M059J (cell line): ENCODE measurements around a stretch of chr14.

DNA sequence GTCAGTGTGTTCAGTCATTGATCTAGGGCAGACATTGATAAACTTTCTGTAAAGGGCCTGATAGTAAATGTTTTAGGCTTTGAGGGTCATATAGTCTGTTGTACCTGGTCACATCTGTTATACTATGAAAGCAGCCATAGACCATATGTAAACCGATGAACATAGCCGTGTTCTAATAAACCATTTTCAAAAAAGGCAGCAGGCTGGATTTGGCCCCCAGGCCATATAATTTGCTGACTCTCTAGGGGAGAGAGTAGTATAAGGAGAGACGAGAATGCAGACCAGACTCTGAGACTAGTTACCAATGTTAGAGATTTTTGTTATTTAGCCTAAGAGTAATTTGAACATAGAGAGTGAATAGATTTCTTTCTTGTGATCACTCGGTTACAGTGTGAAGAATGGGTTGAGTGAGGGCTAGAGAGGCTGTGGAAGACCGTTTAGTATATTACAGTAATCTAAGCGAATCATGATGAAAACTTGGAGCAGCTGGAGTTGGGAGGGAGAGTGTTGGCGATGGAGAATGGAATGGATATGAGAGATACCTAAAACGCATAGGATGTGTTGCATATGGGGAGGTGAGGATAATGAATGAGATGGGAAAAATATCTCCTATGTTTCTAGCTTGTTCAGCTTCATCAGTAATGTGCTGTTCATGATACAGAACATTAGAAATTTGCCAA, 21.6 kb downstream of the ARHGAP5 start:
- RAMPAGE, long total RNA, result no peak

DNA sequence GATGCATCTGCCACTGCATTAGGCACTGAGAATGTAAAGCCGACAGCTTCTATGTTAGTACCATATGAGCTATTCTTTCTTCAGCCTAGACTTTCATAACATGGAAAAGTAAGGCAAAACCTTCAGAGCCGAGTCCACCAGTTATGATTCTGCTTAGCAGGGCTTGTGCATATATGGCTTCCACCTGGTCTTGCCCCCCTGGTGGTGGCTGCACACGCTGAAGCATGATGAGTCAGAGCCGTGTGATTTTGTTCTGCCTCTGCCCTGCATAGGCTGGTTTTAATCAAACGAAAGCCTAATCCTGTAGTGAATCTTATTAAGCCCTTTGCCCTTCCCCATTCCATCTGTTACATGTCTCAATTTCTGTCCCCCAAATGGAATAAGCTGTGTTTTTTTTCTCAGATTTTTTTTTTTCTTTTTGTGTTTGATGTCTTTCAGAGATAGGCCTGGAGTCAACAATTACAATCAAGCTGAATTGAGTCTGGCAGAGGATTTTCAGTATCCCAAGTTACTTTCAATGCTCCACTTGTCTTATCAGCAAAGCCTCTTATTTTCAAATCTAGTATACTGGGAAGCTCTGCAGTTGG, 104.0 kb upstream of the AKAP6 start:
- RAMPAGE, long total RNA, result no peak

GRCh38 chr14:32457541-32457822, 128.4 kb downstream of the AKAP6 start:
- RAMPAGE, long total RNA, result no peak

DNA sequence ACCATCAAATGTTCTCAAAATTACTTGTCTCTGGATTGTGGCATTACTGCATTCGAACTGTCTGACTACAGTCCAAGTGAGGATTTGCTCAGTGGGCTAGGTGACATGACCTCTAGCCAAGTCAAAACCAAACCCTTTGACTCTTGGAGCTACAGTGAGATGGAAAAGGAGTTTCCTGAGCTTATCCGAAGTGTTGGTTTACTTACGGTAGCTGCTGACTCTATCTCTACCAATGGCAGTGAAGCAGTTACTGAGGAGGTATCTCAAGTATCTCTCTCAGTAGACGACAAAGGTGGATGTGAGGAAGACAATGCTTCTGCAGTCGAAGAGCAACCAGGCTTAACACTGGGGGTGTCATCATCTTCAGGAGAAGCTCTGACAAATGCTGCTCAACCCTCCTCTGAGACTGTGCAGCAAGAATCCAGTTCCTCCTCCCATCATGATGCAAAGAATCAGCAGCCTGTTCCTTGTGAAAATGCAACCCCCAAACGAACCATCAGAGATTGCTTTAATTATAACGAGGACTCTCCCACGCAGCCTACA, 216.2 kb downstream of the AKAP6 start:
- RAMPAGE, long total RNA, result no peak

DNA sequence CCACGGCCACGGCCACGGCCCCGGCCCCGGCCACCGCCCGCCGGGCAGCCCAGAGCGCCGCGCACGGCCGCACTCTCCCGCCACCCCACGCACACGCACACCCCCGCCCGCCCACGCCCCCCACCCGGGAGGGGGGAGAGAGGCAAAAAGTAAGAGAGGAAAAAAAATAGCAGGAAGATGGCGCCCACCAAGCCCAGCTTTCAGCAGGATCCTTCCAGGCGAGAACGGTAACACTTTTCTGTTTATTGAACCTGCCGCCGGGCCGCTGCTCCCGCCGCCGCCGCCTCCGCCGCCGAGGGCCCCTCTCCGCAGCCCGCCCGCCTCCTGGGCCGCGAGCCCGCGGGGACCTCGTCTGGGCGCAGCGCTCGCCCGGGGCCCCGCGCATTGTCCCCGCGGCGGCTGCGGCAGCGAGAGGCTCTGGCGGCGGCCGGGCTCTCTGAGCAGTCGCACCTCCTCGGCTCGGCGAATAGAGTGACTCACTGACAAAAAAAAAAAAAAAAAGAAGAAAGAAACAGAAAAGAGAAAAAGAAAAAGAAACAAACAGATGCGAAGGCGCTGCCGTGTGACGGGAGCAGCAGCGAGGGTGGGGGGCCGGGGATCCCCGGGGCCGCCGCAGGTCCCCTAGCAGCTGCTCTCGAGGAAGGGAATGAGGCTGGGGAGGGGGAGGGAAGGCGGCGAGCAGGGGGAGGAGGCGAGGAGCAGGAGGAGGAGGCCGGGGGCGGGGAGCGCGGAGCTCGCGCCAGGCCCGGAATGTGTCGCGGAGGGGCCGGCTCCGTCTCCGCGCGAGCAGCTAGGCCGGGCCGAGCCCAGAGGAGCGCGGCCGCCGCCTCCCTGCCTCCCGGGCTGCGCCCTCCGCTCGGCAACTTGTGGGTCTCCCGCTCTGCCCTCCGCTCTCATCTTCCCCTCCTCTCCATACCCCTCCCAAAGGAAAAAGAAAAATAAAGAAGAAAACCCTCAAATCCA, 742 bp downstream of the NPAS3 start:
- RAMPAGE, long total RNA, result no peak

- RAMPAGE, long total RNA, result no peak
Observed at GRCh38 chr14:32985748-32986582, 47.3 kb downstream of the NPAS3 start.

DNA sequence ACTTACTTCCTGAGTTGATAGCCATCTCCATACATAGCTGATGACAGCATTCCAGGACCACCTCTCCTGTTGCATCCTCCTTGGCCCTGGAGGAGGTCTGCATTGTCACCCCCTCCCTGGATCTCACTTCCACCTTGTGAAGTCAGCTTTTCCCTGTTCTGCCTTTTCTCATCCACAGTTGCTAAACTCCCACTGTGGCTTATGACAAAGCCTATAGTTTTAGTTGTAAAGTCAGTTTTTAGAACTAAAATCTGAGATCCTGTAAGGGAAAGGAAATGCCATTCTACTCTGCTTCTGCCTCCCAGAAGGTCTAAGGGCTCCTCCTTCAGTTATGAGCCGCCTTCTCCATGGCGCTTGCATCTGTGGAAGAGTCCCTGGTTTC, 184.2 kb downstream of the EGLN3 start:
- RAMPAGE, long total RNA, result no peak

DNA sequence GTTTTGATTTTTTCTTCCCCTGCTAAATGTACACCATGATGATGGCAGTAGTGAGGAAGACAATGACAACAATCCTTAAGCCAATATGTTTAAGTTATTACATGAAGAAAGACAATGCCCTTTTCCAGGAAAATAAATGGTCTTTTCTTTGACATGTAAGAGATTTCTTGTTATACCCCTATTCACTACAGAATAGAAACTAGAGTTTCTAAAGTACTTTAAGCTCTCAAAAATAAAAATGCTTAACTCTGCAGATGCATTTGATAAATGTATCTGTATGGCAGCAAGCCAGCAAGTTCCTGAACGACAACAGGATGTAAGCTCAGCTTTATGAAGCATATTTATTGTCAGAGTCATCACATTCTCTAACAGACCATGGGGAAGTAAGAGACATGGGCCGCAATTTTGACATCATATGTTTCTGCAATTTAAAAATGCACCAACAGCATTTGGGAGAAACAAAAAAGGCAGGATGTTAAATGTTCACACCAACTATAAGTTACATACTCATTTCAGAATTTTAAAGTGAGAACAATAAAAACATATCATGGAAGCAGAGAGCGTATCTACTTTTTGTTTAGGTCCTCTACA, 36.1 kb upstream of the SNX6 start:
- RAMPAGE, long total RNA, result no peak

DNA sequence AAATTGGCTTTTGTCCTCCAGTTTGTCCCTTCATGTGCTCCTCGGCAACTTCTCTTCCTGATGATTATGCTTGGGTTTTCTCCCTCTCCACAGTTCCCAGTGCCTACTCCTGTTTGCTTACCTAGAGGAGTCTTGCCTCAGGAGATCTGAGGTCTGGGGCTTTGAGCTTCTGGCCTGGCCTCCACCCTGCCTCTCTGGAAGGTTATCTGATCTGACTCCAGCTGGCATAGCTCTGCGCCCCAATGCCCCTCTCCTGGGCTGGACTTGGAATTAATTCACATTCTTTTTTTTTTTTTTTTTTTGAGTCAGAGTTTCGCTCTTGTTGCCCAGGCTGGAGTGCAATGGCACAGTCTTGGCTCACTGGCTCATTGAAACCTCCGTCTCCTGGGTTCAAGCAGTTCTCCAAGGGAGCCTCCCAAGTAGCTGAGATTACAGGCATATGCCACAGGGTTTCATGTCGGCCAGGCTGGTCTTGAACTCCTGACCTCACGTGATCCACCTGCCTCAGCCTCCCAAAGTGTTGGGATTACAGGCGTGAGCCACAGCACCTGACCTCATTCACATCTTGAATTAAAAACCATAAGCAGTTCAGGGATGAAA, 33.5 kb downstream of the CFL2 start:
- RAMPAGE, long total RNA, result no peak

DNA sequence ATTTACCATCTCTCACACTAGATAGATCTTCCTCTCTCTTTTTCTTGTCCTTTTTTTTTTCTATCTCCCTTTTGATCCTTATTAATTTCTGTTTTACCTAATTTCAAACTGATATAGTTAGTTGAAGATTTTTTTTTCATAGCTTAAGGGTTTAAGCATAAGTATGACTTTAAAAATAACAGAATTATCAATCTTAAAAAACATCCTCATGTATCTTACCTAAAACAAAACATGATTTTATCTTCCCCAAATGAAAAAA, 54.2 kb upstream of the CFL2 start:
- RAMPAGE, long total RNA, result no peak

- RAMPAGE, long total RNA, result no peak
Observed at GRCh38 chr14:34999395-34999804, 16.6 kb downstream of the SRP54 start.

DNA sequence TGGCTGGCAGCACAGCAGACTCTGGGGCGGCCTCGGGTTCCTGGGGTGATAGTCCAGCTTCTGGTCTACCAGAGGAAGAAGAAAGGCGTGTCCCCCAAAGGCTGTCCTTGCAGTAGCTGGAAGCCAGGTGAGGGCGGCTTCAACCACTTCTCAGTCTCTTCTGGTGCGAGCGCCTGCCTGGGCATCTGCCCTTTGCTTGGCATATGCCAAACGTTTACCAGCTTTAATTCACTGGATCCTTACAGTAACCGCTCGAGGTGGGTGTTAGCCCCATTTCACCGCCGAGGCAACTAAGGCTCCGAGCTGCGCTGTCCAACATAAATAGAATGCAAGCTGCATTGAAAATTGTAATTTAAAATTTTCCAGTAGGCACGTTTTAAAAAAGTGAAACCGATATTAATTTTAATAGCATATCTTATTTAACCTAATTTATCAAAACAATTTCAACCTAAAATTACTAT, 786 bp downstream of the FAM177A1 start:
- RAMPAGE, long total RNA, result no peak

- RAMPAGE, long total RNA, result no peak
Observed at GRCh38 chr14:35300094-35300459, 7.9 kb downstream of the PSMA6 start.

DNA sequence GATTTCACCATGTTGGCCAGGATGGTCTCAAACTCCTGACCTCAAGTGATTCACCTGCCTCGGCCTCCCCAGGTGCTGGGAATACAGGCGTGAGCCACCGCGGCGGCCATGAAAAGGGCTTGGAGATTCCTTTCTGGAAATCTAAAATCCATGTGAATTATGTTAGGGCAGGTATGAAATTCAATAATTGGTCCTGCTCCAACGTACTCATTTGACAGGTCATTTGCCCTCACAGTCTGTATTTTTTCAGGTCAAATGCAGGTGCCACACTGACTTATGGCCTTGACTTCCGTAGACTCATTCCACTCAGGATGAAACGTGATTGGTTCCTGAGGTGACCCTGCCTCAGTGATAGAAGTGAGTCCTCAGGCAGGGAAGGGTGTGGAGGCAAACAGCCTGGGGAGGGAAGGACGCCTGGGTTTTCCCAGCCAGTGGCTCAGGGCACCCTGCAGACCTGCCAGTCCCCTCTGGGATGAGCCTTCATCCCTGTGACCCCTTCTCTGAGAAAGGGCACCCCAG, 48.6 kb downstream of the PSMA6 start:
- RAMPAGE, long total RNA, result no peak

DNA sequence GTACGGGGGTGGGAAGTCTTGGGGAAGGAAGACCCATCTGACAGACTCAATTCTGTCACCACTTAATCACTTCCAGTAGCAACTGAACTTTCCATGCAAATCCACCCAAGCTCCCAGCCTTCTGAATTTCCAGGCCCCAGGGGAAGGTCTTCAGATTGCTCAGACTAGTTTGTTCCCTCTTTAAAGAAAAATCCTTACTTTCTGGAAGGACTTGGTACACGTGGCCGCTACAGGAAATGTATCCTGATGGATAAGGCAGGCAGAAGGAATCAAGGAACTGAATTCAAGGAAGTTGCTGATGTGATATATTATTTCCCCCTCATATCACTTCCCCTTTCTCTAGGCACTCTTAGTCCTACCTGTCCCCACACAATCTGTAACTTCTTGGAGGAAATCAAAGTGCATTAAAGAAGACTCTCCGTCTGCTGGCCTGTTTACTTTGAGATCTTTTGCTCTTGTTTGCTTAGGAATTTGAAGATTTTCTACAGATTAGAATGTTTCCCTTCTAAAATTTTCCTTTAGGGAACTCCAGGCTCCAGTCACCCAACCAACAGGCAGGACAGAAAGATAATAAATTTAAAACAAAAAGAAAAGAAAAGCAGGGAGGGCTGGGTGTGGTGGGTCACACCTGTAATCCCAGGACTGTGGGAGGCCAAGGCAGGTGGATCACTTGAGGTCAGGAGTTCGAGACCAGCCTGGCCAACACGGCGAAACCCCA, 6.3 kb downstream of the NFKBIA start:
- RAMPAGE, long total RNA, result no peak

GRCh38 chr14:36255964-36256591, 64.4 kb downstream of the MBIP start:
- RAMPAGE, long total RNA, result no peak

- RAMPAGE, long total RNA, result no peak
Observed at GRCh38 chr14:36511993-36513112, 7.7 kb downstream of the NKX2-1 start.

GRCh38 chr14:36523024-36523967, 3.3 kb upstream of the NKX2-1 start:
- RAMPAGE, long total RNA, result no peak

- RAMPAGE, long total RNA, result no peak
Observed at GRCh38 chr14:36661188-36661533, 499 bp upstream of the PAX9 start.

- RAMPAGE, long total RNA, result no peak
Observed at GRCh38 chr14:36856056-36856435, 194.4 kb downstream of the PAX9 start.